Rectum (tissue), 1 donor: Measurements from ENCODE around the genes INCENP, SLC22A10 and ATL3.

- PRO-cap, result no peak
Observed at GRCh38 chr11:61973302-61974139, 6.1 kb upstream of the FTH1 start.

DNA sequence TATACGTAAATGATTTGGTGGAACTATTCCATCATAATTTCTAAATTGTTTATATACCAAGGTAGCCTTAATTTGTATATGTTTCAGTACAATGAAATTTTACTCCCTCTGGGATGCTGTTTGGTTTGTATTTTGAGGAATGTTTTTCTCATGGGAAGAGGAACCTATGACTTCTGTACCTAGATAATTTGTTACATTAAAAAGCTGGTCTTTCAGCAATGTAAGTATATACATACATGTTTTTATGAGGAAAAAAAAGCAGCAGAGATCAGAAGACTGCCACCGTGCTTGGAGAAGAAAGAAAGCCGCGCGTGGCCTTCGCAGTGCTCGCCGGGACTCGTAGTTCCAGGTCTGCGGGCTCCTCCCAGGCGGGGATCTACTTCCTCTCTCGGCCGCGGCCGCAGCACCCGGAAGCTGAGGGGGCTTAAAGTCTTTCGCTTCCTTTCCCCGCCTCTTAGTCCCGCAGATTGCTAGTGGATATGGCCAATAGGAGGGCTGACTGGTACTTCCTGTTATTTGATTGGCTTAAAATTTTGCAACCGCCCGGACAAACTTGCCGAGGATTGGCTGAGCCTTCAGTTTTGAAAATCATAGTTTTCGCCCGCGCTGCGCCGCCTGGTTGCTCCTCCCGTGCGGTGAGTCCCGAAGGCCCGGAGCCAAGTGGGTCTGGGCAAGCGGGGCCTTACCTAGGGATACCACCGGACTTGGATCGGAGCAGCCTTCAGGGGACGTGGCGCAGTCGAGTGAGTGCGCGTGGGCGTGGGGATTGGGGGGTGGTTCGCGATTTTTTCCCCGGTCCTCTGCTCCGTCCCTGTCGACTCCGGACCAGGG is at the start of gene INCENP:
TSS of gene INCENP (plus strand) at position 591 of the 831 bp plus-strand sequence.
- PRO-cap, result bidirectional peak, plus-strand start at position 591 of the sequence, minus-strand start at position 339 of the sequence

- PRO-cap, result no peak
Observed at GRCh38 chr11:62144646-62145459, 21.0 kb downstream of the INCENP start.

GRCh38 chr11:62504245-62504812 is 42.3 kb downstream of the AHNAK start:
- PRO-cap, result no peak

- PRO-cap, result no peak
Observed at GRCh38 chr11:62516754-62517502, 29.7 kb downstream of the AHNAK start.

DNA sequence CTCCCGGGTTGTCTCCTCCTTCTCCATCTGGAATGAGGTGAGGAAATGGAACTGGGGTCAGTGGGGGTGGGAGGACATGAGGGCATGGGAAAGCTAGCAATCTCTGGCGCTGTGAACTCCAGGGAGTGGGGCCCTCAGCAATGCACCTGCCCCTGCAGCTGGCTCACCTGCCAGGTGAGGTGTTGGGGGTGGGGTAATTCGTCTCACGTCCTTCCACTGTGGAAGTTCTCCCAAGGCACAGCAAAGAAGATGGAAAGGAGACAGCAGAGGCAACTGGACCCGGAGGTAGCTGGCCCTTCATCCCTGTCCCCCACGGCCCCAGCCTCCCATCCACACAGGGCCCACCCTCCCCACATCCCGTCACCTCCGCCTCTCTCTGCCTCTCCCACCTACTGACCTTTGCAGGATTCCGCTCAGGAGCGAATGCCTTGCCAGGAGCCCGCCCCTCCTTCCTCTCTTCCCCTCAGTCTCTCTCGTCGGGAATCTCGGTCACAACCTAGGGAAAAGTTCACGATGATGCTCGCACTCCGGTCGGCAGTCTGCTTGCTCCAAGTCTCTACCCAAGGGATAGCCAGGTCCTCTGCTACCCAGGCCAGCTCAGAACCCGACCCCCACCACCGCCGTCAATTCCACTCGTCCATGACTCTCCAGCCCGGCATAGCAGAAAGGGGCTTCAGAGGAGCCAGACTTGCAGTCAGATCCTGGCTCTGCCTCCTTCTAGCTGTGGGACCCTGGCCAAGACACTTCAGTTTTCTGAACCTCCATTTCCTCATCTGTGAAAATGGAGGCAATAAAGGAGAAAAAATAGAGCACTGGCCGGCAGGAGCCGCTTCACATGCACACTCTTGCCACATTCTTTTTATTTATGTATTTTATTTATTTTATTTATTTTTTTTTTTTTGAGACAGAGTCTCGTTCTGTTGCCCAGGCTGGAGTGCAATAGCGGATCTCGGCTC is 10.3 kb downstream of the AHNAK start:
- PRO-cap, result no peak

GRCh38 chr11:62570704-62571309 is 2.9 kb downstream of the EEF1G start:
- PRO-cap, result no peak

DNA sequence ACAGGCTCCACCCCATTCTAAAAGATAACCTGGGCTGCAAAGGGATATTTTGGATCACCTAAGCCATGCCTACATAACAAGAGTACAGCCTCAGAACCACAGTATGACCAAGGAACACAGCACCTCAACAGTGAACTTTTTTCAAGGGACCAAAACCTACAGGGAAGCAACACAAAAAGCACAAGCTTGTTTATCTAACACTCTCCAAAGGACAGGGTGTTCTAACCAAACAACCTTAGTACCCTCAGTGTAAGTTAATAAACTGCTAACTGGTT is 3.7 kb downstream of the TUT1 start:
- PRO-cap, result no peak

- PRO-cap, result no peak
Observed at GRCh38 chr11:62611629-62612063, 929 bp downstream of the EML3 start.

DNA sequence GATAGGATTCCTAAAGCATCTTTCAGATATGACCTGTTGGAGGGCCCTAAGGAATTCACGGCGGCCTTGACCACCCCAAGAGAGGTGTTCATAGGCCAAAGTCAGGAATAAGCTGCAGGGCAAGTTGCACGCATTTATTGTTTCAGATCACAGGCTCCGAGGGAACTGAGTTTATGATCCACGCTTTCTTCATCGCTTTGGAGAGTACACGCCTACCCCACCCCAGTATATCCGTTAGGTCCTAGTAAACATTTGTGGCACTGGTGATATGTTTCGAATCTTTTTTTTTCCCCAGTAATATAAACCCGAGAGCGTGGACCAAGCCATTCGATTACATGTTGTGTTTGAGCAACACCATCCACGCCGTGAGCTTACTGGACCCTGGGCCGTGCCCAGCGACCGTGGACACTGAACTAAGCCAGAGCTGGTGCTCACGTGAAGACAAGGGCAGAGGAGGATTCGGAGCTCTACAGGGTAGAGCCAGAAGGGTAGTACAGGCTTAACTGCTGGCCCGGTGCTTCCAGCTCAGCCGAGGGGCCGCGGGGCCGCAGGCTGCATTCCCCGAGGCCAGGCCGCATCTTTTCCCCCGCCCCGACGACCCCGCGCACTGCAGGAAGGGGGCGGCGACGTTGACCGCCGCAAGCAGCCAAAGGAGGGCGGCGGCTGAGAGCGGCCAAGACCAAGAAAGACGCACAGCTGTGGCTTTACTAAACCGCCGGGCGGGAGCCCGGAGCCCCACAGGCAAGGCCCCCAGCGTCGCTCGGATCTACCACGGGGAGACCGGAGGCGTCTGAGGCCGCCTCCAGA is 579 bp downstream of the GANAB start:
- PRO-cap, result unidirectional peak, plus-strand start at position 450 of the sequence; bidirectional peak, plus-strand start at position 666 of the sequence, minus-strand start at position 583 of the sequence

DNA sequence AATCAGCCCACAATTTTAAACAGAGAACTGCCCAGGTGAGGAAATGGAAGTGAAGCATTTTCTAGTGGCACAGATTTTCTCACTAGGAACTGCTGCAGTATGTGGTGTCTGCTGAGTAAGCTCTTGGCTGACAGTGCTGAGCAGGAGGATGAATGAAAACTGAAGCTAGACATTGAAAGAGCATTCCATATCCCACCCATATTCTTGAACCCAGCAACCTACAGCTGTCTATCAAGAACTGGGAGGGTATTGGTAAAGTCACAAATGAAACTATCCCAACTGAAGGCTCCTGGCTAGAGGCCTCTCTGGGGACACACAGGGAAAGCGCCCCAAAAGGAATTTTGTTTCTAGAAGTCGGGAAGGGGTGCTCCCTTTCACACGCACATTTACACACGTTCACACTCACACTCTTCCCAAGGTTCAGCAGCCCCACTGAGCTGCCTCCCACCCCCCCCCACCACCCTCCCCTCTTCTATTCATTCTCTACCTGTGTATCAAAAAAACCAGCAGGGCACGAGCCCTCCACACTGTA is 6.3 kb downstream of the GNG3 start:
- PRO-cap, result no peak

DNA sequence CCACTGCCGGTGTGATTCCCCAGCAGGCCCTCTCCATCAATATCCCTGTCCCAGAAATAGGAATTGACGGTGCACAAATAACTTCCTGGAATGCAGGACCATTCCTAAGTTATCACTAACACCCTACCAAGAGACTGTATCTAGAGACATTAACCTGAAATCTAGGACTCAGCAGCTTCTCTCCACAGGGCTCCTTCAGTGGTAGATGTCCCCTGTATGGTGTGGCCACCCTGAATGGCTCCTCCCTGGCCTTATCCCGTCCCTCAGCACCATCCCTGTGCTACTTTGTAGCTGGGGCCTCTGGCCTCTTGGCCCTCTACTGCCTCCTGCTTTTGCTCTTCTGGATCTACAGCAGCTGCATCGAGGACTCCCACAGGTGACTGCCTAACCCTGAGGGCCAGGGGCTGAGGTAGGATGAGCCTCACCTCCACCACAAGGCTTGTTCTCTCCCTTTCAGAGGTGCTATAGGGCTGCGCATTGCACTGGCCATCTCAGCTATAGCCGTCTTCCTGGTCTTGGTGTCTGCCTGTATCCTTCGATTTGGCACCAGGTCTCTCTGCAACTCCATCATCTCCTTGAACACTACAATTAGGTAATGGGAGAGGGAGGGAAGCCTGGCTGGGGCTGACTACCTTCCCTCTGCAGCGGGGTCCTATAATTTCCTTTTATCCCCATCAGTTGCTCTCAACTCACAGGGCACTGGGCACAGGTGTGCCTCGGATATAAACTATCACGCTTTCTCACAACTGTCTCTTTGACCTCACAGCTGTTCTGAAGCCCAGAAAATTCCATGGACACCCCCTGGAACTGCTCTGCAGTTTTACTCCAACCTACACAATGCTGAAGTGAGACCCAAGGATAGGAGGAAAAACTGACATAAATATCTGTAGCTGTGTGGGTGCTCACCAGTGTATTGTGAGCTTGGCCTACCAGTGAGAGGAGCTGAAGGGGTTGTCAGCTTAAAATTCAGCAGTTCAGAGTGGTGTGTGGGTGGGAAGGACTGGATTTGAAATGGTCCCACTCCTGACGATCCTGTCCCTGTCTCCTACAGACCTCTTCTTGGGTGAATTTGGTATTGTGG is 2.0 kb downstream of the TMEM179B start:
- PRO-cap, result no peak

DNA sequence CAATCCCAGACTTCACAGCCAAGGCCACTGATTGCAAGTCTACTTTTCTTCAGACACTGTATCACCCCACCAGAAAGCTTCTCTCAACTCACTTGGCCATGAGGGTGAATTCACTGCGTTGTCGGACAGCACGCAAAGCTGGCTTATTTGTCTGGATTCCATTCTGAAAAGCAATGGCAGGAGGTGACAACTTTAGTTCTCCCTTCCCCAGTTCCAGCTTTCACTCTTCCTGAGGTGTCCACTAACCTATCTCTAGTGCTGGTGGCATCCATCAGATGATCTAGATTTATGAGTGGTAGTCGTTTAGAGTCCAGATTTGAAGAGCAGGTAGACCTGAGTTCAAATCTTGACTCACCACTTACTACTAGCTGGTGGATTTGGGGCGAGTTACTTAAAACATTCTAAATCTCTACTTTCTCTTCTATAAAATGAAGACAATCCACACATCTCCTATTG is 4.4 kb downstream of the STX5 start:
- PRO-cap, result no peak

DNA sequence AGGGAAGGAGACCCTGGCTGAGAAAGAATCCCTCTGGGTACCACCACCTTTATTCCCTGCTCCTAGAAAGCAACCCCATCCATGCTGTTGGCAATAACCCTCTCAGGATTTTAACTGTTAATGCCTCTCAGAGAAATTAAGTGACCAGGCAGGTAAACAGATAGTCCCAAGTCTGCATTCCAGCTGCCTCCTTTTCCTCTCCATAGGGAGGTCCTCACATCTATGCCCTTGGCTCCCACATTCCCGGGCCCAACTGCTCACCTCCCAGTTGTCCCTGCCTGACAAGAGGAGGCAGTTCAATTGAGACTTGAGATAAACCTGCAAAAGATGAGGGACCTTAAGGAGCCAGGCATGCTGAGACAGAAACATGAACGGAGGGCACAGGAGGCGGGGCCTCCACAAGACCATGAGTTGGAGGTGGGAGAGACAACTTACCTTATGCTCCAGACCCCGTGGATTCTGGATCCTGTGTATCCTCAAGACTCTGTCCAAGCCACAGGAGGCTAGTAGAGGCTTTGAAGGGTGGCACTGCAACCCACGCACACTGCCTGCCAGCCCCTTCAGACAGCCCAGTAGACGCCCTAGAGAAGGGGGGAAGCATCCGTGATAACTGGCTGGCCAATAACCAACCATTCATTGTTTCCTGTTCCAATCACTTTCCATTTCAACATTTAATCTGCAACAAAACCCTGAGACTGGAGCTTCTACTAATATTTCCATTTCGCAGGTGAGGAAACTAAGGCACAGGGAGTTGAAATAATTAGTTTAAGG is 1.7 kb upstream of the STX5 start:
- PRO-cap, result no peak

GRCh38 chr11:63242266-63243073 is 929 bp downstream of the SLC22A25 start:
- PRO-cap, result no peak

DNA sequence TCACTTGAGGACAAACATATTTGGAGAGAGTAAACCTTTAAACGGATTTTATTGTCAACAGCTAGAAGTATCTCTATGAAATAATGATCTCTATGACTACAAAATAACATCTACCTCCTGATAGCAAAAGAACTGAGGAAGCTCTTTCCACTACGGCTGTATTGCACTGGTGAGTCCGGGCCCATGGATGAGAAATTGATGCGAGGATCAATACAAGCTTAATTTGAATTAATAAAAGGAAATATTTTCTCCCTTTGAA is at the start of gene SLC22A10:
TSS of gene SLC22A10 (plus strand) at position 51 of the 259 bp plus-strand sequence.
- PRO-cap, result no peak

DNA sequence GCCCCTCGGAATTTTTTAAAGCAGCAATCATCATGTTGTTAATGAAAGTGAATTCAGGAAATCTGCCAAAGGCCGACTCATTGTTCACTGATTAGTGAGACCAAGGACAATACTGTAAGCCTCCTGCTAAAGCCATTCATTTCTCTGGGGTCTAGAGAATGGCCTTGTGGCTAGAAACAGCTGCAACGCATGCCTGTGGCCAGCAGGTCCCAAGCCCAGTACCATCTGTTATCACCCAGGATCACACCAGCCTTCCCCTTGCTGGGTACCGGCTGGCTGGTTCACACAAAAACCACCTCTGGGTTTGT is 1.2 kb downstream of the PLAAT5 start:
- PRO-cap, result no peak

DNA sequence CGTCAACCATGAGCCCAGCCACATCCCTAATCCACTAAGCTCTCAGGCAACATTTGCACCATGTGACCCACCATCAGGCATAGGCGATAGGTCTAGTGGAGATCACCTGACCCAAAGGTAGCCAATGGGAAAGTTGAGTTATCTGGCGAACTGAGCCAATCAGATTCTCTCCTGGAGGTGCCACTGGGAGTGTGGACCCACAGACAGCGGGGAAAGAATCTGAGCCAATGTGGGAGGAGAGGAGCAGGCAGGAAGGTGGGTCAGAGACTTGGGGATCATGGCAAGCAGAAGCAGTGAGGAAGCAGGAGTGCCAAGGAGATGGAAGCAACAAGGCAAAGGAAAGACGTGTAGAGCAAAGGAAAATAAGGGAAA is 10.8 kb upstream of the PLAAT2 start:
- PRO-cap, result no peak

GRCh38 chr11:63671298-63672050 is at the start of gene ATL3:
TSS of gene ATL3 (minus strand) at chr11:63671376.
- PRO-cap, result bidirectional peak, plus-strand start at chr11:63671459, minus-strand start at chr11:63671385; bidirectional peak, plus-strand start at chr11:63671792, minus-strand start at chr11:63671730

GRCh38 chr11:63682285-63683079 is 1.2 kb downstream of the RTN3 start:
- PRO-cap, result no peak